Uterus (tissue), 7 donors: ENCODE results near the gene KLF13.

GRCh38 chr15:30921835-30922386 is 18.2 kb downstream of the FAN1 start:
- PRO-cap, 4 experiments = no peak in any of the 4 experiments
- RAMPAGE, long total RNA, 2 experiments = no peak in any of the 2 experiments
- RRBS = no CpG with 5 or more reads among the region's 9 CpGs

DNA sequence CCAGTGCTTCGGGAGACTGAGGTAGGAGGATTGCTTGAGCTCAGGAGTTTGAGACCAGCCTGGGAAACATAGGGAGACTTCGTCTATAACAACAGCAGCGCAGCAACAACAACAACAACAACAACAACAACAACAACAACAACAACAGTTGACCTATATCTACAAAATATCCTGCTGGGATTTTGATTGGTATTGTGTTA is 16.0 kb upstream of the MTMR10 start:
- PRO-cap, 4 experiments = no peak in any of the 4 experiments
- RAMPAGE, long total RNA, 2 experiments = no peak in any of the 2 experiments
- RRBS = no CpG with 5 or more reads among the region's 3 CpGs

- PRO-cap, 4 experiments = no peak in any of the 4 experiments
- RAMPAGE, long total RNA, 2 experiments = no peak in any of the 2 experiments
- RRBS = no CpG with 5 or more reads among the region's 2 CpGs
These were observed 40.3 kb upstream of the MTMR10 start for GRCh38 chr15:31031715-31032195.

DNA sequence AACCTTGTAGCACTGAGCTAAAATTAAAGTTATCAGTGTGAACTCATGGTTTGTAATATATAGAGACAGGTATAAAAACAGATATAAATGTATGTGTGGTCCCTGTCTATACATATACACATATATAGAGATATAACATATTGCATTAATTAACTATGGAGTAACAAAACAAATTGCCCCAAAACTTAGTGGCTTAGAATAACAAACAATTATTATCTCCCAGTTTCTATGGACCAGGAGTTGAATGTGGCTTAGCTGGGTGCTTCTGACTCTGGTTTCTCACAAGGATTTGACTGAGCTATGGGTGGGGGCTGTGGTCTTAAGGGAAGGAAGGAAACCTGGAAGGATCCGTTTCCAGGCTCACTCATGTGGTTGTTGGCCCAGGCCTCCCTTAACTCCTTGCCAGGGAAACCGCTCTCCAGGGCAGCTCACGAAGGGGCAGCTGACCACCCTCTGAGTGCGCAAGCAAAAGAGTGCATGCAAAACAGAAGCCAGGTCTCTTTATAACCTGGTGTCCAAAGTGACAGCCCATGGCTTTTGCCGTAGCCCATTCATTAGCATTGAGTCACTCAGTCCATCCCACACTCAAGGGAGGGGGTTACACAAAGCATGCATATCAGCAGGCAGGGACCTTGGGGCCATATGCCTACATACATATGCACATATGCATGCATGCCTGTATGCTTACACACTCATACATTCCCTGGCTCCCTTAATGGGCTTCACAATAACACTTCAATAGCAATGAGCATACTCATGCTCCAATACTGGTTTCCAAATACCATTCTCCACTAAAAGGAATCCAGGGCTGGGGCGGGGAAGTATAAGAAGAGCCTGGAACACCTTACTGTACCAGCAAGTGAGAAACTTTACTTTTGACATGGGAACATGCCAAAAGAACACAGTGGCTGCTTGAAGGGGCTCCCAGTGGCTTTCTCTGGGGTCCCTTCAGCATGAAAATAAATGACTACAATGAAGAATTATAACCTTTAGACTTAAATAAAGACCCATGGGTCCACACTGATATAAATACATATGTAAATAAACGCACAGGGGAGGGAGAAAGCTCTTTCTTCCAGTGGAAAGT is 22.1 kb downstream of the TRPM1 start:
- PRO-cap, 4 experiments = no peak in any of the 4 experiments
- RAMPAGE, long total RNA, 2 experiments = no peak in any of the 2 experiments
- RRBS = no CpG with 5 or more reads among the region's 7 CpGs

DNA sequence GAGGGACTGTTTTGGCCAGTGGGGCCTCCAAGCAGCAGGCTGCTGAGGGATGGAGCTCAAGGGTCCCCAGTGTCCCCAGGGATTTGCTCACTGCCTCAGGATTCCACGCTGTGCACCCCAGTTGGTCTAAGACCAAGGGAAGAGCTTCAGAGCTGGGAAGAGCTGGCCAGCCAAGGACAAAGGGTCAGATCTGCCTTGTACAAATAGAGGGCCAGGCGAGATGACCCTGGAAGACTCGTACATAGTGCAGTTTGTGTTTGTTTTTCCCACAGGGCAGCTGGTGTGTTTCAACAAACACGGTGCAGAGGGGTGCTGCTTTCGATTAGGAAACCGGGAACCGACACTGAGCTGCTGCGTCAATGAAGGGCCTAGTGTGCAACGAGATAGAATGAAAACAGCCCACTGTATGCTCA is 56.1 kb upstream of the TRPM1 start:
- PRO-cap, 4 experiments = no peak in any of the 4 experiments
- RAMPAGE, long total RNA, 2 experiments = no peak in any of the 2 experiments
- RRBS = no CpG with 5 or more reads among the region's 9 CpGs

- PRO-cap, 4 experiments = no peak in any of the 4 experiments
- RAMPAGE, long total RNA, 2 experiments = no peak in any of the 2 experiments
- RRBS = no CpG with 5 or more reads among the region's 8 CpGs
These were observed 102.3 kb upstream of the TRPM1 start for GRCh38 chr15:31203834-31204260.

DNA sequence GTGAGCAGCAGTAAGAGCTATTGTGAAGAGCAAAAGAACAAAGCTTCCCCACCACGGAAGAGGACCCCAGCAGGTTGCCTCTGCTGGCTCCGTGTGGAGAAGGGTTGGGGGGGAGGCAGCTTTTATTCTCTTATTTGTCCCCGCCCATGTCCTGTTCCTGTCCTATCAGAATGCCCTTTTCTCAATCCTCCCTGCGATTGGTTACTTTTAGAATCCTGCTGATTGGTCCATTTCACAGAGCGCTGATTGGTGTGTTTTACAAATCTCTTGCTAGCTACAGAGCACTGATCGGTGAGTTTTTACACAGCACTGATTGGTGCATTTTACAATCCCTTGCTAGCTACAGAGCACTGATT is 100.7 kb upstream of the KLF13 start:
- PRO-cap, 4 experiments = no peak in any of the 4 experiments
- RAMPAGE, long total RNA, 2 experiments = no peak in any of the 2 experiments
- RRBS = no CpG with 5 or more reads among the region's 6 CpGs

GRCh38 chr15:31229119-31229817 is 97.4 kb upstream of the KLF13 start:
- PRO-cap, 4 experiments = peak in 2 of 4 experiments; most common plus-strand start chr15:31229536 (in 1); most common minus-strand start chr15:31229440 (in 2)
- RAMPAGE, long total RNA, 2 experiments = no peak in any of the 2 experiments
- RRBS = no CpG with 5 or more reads among the region's 7 CpGs

DNA sequence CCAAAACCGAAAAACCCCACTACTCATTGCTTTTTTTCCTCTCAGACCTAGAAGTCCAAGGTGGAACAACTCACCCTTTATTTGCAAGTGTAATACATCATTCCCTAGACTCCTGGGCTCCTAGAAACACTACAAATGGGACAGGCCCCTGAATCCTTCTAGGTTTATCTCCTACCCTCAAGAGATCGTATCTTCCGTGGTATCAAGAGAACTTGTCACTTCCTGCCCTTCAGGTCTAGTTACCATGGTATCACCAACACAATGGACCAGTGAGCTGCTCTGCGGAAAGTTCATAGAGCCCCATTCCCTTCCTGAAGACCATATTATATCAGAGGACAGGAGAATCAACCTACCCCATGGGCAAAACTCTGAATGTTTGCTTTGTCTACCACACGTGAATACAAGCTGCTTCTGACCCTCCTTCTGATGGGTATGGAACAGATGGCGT is 84.8 kb upstream of the KLF13 start:
- PRO-cap, 4 experiments = no peak in any of the 4 experiments
- RAMPAGE, long total RNA, 2 experiments = no peak in any of the 2 experiments
- RRBS = no CpG with 5 or more reads among the region's 6 CpGs

DNA sequence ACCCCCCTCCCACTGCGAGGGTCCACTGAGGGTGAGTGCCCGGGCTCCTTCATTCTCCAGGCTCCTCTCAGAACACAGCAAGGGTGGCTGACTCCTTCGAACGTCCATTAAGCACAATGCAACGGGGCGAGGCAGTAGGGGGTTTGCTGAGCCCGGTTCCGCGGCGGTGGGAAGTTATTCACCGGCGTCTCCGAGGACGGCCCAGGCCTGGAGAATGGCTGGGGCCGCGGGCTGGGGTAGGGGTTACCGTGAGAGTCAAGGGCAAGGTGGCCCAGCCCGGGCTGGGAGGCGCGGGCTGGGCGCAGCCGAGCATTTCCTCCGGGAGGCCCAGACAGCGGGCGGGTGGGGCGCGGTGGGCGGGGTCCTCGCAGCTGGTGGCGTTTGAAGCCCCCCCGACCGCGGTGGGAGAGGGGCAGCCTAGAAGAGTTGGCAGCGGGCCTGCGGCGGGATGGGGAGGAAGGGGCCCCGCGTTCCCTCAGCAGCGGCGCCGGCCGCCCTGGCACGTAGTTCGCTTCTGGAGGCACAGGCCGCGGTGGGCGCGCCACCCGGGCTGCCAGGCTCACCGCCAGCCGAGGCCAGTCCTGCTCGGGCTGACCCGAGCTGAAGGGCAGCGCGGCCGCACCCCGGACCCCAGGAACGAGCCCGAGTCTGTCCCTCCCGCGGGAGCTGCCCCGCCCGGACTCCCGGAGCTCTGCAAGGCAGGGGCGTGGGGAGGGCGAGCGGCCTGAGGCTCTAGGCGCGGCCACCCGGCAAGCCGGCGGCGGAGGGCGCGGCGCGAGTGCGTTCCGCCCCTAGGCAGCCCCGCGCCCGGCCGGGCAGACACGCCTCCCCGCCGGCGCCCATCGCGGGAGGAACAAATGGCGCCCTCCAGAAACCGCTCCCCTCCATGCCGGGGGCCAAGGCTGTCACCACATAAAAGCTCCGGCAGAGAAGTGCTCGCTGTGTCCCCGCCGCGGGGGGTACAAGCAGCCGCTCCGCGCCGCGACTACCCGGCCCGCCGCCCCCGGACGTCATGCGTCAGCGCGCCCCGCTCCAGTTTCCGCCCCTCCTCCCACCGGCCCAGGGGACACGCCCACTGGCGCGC is 829 bp upstream of the KLF13 start:
- PRO-cap, 4 experiments = peak in 4 of 4 experiments; most common plus-strand start position 506 of the sequence (in 4); most common minus-strand start position 516 of the sequence (in 3)
- RAMPAGE, long total RNA, 2 experiments = no peak in any of the 2 experiments
- RRBS = 2% methylated on average over 82 of the region's 116 CpGs

- PRO-cap, 4 experiments = peak in 4 of 4 experiments; most common plus-strand start chr15:31326835 (in 2); most common minus-strand start chr15:31327033 (in 3)
- RAMPAGE, long total RNA, 2 experiments = start-site peak on the plus strand in 1 of 2 experiments, at chr15:31326814-31326859 at its widest, 15 reads per replicate
- RRBS = 2% methylated on average over 57 of the region's 150 CpGs
These were observed at the start of gene KLF13 for GRCh38 chr15:31326605-31327545. Gene KLF13 (plus strand): TSS chr15:31326835.

DNA sequence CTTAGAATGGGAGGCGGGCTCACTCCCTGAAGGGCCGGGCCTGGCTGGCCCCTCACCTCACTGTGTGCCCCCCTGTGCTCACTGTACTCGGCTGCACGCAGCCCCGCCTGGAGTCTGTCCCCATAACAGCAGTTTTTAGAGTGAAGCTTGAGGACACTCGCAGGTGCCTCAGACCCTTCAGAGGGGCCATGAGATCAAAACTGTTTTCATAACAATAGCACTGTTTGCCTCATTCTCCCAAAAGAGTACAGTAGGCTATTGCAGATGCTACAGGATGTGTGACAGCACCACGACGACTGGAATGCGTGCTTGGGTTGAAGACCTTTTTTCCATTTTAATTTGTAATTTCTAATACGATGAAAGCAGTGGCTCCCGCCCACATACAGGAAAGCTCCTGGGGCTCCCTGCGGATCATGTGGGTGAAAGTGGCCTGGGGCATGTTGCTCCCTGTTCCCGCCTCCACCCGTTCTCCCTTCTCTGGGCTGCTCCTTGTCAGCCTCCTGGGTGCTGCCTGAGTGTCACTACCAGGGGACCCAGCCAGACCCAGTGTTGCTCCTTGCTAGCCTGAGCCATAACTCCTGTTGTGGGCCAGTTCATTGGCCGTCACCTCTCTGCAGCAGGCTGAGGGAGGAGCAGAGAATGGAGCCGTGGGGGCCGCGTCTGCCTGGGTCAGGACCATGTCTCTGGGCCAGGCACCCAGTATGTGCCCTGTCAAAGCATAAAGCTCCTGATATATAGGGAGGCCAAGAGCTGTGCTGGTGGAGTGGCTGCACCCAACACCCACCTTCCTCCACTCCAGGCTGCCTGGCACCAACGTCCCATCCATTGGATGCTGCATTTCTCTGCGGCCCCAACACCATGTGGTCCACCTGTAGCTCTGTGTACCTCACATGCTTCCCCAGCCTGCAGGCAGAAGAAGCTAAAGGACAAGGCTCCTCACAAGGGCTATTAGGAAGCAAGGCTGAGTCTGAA is 40.3 kb downstream of the KLF13 start:
- PRO-cap, 4 experiments = no peak in any of the 4 experiments
- RAMPAGE, long total RNA, 2 experiments = no peak in any of the 2 experiments
- RRBS = 45% methylated on average over 2 of the region's 20 CpGs

GRCh38 chr15:31371884-31372416 is 45.3 kb downstream of the KLF13 start:
- PRO-cap, 4 experiments = no peak in any of the 4 experiments
- RAMPAGE, long total RNA, 2 experiments = no peak in any of the 2 experiments
- RRBS = 90% methylated on average over 13 of the region's 41 CpGs

DNA sequence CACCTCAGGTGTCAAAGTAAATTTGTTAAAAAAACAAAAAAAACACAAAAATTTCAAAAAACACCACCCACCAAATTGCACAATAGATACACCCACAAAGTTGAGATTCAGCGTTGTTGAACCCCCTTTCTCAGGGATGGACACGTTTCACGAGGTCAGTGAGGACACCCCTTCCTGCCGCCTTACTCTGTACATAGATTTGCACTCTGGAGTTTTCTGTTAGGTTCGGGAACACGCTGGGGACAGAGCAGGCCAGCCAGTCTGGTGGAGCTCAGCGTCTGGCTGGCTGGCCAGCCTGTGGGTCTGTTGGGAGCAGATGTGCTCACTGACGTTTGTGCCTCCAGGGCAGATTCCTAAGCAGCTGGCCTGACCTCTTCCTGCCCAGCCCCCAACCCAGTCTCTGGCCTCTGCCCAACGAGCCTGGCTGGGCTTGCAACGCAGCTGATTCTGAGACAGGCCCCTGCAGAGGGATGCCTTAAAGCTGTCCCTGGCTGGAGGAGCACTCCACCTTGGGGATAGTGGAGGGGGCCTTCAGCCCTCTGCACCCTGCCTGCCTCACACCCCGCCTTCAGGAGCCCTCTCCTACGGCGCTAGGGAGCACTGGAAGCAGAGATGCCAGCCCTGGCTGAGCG is 45.9 kb downstream of the KLF13 start:
- PRO-cap, 4 experiments = peak in 1 of 4 experiments; most common minus-strand start position 280 of the sequence (in 1)
- RAMPAGE, long total RNA, 2 experiments = no peak in any of the 2 experiments
- RRBS = no CpG with 5 or more reads among the region's 14 CpGs

- PRO-cap, 4 experiments = no peak in any of the 4 experiments
- RAMPAGE, long total RNA, 2 experiments = no peak in any of the 2 experiments
- RRBS = 30% methylated on average over 9 of the region's 34 CpGs
These were observed 66.7 kb downstream of the KLF13 start for GRCh38 chr15:31393172-31393905.

- PRO-cap, 4 experiments = no peak in any of the 4 experiments
- RAMPAGE, long total RNA, 2 experiments = no peak in any of the 2 experiments
- RRBS = no CpG with 5 or more reads among the region's 6 CpGs
These were observed 121.4 kb downstream of the KLF13 start for GRCh38 chr15:31447999-31448455.

GRCh38 chr15:31463417-31464256 is 137.0 kb downstream of the KLF13 start:
- PRO-cap, 4 experiments = no peak in any of the 4 experiments
- RAMPAGE, long total RNA, 2 experiments = no peak in any of the 2 experiments
- RRBS = no CpG with 5 or more reads among the region's 13 CpGs

- PRO-cap, 4 experiments = peak in 4 of 4 experiments; most common plus-strand start chr15:31472125 (in 2); most common minus-strand start chr15:31471954 (in 1)
- RAMPAGE, long total RNA, 2 experiments = no peak in any of the 2 experiments
- RRBS = no CpG with 5 or more reads among the region's 5 CpGs
These were observed 145.2 kb downstream of the KLF13 start for GRCh38 chr15:31471712-31472354.

DNA sequence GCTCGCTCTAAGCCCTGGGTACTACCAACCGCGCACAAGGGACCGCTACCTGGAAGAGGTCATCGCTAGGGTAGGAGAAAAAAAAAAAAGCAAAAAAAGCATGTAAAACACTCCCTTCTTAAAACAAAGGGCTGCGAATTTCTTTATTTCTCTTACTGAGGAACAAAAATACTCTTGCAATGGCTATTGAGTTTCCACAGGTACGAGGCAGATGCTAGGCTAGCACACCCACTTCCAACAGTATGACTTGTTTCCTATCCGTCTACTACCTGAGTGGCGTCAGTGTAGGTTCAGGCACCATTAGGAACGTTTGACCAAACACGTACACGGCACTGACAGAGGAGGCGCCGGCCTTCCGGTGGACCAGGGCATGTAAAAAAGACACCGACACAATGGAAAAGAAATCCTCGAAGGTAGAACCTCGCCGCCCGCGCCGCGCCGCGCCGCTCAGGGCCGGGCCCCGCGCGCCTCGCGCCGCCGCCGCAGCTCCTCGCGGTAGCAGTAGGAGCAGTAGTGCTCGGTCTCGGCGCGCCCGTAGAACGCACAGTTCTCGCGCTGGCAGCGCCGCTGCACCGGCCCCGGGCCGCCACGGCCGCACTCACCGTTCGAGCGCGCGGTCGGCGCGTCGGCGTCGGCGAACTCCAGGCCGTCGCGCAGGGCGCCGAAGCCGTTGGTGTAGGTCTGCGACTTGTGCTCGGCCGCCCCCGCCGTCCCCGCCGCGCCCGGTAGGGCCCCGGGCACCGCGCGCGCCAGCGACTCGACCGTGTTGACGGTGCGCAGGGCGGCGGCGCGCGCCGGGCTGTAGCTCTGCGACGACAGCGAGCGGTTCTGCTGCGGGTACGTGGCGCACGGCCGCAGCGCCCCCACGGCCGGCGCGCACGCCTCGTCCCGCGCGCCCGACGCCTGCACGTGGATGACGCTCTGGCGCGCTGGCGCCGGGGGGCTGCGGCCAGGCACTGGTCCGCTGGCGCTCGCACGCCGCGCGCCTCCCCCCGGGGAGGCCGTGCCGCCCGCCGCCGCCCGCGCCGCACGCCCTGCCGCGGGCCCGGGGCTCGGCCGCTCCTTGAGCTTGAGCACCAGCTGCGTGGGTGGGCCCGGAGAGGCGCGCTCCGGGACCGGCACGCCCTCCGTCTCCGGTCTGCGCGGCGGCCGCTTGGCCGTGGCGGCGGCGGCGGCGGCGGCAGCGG is 156.6 kb downstream of the KLF13 start:
- PRO-cap, 4 experiments = peak in 1 of 4 experiments; most common minus-strand start position 817 of the sequence (in 1)
- RAMPAGE, long total RNA, 2 experiments = no peak in any of the 2 experiments
- RRBS = 6% methylated on average over 79 of the region's 166 CpGs

DNA sequence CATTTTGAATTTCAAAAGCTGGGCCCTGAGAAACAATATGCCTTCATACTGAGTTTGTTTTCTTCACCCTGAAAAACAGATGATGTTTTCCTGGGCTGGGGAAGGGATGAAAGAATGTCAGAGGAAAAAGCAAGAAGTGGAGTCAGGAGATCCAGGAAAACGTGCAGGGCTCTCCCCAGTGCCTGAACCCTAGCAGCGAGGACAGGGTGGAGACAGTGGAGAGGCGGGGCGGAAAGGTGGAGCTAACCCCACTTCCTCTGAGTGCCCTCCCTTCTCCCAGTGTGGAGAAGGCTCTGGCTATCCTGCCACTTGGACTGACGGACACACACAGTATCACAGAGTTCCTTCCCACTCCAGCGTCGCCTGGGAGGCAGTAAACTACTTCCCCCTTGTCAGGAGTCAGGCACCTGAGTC is 34.5 kb upstream of the OTUD7A start:
- PRO-cap, 4 experiments = peak in 1 of 4 experiments; most common minus-strand start position 191 of the sequence (in 1)
- RAMPAGE, long total RNA, 2 experiments = no peak in any of the 2 experiments
- RRBS = no CpG with 5 or more reads among the region's 7 CpGs